A172 (cell line): ENCODE measurements around a stretch of chr12.

DNA sequence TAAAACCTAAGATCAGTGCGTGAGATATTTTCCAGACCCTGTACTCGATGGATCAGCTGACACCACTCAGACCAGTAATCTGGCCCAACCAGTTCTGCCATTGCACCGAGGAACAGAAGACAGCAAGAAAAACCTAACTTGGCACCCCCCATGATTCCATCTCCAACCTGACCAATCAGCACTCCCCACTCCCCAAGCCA is 9.4 kb downstream of the HEBP1 start:
- RAMPAGE, long total RNA, result no peak

- RAMPAGE, long total RNA, result no peak
Measured at GRCh38 chr12:13043384-13043977, 700 bp upstream of the FAM234B start.

- RAMPAGE, long total RNA, result no peak
Measured at GRCh38 chr12:13095518-13095997, 7.9 kb downstream of the GSG1 start.

- RAMPAGE, long total RNA, result no peak
Measured at GRCh38 chr12:13203770-13204861, 7.6 kb downstream of the EMP1 start.

- RAMPAGE, long total RNA, result no peak
Measured at GRCh38 chr12:13376365-13377444, 180.2 kb downstream of the EMP1 start.

- RAMPAGE, long total RNA, result no peak
Measured at GRCh38 chr12:14395956-14396733, 30.7 kb downstream of the ATF7IP start.

GRCh38 chr12:14403560-14404139 is 38.2 kb downstream of the ATF7IP start:
- RAMPAGE, long total RNA, result no peak

DNA sequence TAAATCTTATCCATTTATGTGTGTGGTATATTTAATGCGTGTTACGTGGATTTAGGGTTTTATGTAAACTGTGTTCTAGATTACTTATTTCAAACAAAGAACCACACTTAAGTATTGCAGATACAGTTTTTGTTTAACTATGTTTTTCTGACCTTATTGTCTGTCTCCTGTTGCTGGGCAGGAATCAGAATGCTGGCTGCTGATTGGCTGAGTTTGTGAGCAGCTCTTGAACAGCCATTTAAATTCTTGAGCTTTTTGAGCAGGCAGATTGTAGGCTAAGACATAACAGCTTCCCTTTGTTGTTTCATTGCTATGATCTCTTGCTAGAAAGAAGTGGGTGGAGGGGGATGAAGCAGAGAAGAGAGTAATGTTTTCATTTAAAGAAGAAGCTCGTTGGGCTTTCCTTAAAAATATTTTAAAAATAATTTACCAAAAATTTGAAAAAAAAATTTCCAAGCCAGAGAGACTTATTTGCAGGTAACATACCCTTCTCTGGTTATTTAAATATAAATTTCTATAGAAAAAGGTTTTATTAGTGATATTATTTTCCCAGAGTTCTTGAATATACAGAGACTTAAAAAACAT is 52.3 kb downstream of the ATF7IP start:
- RAMPAGE, long total RNA, result no peak

GRCh38 chr12:14695021-14695379 is 1.4 kb downstream of the GUCY2C start:
- RAMPAGE, long total RNA, result no peak

GRCh38 chr12:14770674-14771051 is 268 bp downstream of the H4C16 start:
- RAMPAGE, long total RNA, result no peak

DNA sequence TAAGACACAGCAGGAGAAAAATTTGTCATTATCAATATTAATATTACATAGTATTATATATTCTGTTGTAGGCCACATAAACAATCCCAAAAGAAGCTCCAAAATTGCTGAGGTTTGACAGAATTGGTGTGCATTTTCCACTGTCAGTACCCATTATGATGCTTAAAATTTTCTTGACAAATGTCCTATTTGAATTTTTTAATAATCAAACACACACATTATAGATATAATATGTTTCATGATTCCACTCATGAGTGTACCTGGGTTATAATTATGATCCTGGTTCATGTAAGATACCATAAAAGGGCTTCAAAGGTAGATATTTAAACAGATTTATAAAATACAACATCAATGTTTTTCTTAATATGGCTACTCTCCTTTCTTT is 10.2 kb downstream of the WBP11 start:
- RAMPAGE, long total RNA, result no peak

DNA sequence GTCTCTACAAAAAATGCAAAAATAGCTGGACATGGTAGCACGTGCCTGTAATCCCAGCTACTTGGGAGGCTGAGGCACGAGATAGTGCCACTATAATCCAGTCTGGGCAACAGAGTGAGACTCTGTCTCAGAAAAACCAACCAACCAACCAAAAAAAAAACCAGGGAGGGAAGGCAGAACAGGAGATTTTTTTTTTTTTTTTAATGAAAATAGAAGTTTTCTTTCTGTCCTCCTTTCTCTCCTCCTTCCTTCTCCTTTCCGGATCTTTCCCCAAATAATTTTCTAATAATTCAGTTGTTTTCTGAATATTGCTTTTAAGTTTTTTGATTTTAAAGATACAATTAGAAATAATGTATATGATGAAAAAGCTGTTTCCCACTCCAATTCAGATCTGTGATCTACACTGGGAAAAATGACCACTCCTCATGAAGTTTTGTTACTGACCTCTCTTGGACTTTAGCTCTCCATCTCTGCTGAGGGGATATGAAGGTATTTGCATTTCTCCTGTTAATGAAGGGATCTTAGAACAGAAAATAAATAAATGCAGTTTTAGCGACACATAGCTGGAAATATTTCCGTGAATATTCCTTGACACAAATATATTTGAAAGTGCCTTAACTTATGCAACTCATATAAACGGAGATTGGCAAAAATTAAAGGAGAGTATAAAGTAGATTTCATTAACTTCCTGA is 3.0 kb downstream of the MGP start:
- RAMPAGE, long total RNA, result no peak

- RAMPAGE, long total RNA, result no peak
Measured at GRCh38 chr12:14955910-14956825, 5.2 kb downstream of the ARHGDIB start.

GRCh38 chr12:14957875-14958394 is 3.5 kb downstream of the ARHGDIB start:
- RAMPAGE, long total RNA, result no peak

DNA sequence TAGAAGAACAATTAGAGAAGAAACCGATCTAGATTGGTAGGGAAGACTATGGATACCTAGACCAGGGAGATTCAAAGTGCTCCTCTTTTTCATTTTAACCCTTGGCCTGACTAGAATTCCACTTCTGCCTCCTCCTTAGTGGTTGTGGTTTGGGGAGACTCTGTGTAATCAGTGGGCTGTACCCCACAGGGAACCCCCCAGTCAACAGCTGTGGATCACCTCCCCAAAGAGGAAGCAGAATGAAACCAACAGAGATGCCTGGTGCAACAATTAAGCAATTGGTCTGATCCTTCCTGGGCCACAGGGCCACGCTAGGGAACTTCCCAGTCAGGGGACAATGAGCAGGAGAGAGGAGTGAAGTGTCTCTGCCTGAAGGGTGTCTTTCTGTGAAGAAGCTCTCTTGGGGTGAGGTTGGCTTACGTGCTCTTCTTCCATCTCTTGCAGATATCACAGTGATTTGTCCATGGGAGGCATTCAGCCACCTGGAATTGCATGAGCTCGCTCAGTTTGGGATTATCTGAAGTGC is 8.2 kb downstream of the PDE6H start:
- RAMPAGE, long total RNA, result no peak

GRCh38 chr12:15001575-15002647 is 29.1 kb downstream of the PDE6H start:
- RAMPAGE, long total RNA, result no peak

DNA sequence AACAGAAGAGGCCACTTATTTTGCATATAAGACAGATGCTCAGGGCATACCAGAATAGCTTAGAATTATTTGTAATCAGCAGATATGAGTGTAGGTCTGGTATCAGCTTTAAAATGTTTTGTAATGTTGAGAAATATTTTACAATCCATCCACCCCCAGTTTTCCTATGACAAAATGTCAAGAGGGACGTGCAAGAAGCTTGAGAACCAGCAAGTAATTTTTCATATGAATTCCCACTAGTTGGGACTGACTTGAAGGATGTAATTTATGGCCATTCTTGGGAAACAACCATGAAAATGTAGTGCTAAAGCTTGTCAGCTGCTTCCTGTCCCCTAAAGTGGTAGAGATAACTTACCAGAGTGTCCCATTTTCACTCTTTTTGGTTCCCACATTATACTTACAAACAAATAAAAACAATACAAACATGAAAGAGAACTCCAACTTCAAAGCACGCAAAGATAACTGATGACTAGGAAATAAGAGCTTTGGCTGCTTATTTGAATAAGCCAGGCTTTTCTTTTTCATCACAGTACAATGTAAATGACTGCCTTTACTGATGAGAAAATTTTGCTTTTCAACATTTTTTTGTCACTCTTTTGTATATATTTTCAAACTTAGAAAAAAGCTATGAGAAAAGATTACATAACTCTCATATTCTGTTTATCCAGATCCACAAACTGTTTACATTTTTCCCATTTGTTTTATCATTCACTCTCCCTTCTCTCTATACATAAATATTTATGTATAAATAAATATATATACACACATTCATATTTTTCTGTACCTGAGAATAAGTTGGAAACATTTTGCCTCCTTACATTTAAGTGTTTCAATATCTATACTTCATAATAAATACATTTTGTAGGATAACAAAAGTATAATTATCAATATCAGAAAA is 63.8 kb downstream of the RERG start:
- RAMPAGE, long total RNA, result no peak

GRCh38 chr12:15165349-15165535 is 56.0 kb downstream of the RERG start:
- RAMPAGE, long total RNA, result no peak

- RAMPAGE, long total RNA, result no peak
Measured at GRCh38 chr12:15169199-15169915, 51.9 kb downstream of the RERG start.

DNA sequence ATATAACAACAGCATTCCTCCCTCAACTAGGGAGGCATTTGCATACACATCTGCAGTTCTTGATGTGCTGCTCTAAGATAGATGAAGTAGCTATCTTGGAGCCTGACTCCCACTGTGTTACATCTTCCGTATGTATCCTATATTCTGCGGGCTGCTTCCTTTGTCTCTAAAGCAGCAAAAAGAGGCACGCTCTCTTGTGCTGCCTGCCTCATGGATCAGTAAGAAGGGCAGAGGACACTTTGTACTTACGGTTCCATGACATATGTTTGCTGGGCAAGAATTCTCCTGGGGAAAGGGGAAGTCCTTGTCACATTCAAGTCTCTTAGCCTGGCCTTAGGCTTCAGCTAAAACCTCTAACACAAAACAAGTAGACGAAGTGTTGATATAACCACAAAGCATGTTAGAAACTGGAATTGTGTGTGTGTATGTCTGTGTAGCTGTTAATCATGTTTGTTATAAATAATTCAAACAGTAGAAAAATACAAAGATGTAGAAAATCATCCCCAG is 2.5 kb upstream of the RERG start:
- RAMPAGE, long total RNA, result no peak